Colonic mucosa (tissue), 1 donor: ENCODE measurements around a stretch of chr3.

GRCh38 chr3:105368520-105369492, 2.1 kb downstream of the ALCAM start:
- PRO-cap, result bidirectional peak, plus-strand start at chr3:105368810, minus-strand start at chr3:105368798; bidirectional peak, plus-strand start at chr3:105368964, minus-strand start at chr3:105368898; bidirectional peak, plus-strand start at chr3:105369218, minus-strand start at chr3:105369105

GRCh38 chr3:107198339-107199022, 178.8 kb upstream of the CCDC54 start:
- PRO-cap, result no peak

GRCh38 chr3:107429328-107429659, 52.1 kb downstream of the CCDC54 start:
- PRO-cap, result bidirectional peak, plus-strand start at chr3:107429571, minus-strand start at chr3:107429422

- PRO-cap, result no peak
These were observed 2.0 kb upstream of the CD47 start for GRCh38 chr3:108092916-108093155.

DNA sequence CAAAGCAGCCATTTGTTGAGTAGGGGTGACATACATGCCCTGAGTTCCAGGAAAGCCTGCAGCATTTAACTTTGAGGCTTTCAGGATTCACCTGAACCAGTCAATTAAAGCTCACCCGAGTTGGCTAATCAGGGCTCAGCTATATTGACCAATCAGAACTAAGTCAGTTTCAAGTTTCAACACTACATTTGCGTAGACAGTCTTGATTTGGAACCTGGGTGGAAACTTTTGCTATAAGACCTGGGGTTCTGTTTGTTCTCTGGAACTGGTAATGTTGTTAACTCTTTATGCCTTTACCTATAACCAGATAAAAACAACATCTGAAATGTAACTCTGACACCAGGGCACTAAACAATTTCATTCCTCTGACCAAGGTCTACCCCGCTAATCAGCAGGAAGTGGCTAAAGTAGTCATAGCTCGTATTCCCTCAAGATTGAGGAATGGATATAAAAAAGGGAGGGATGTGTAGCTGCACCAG, 28.2 kb upstream of the IFT57 start:
- PRO-cap, result no peak

- PRO-cap, result no peak
These were observed 13.2 kb downstream of the DZIP3 start for GRCh38 chr3:108602441-108603429.

DNA sequence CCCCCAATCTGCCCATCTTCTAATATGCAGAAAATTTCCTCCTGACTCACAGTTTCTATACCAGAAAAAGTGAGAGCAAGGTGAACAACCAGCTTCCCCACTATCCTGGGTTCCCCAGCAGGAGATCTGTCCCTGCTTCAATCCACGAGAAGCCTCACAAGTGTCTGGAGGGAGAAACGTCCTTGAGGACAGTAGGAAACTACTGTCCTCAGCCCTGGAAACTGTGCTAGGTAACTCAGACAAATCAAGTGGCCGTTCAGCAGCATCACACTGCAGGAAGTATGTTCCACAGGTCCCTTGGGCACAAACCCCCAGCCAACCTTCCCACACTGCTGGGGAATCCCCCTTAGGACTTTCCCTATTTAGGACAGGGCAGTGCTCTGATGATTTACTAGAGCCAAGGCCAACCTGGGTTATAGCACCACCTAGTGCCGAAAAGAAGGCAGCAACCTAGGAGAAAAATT, 36.1 kb downstream of the MORC1 start:
- PRO-cap, result no peak

- PRO-cap, result no peak
These were observed 52.5 kb downstream of the C3orf85 start for GRCh38 chr3:109189029-109189352.

DNA sequence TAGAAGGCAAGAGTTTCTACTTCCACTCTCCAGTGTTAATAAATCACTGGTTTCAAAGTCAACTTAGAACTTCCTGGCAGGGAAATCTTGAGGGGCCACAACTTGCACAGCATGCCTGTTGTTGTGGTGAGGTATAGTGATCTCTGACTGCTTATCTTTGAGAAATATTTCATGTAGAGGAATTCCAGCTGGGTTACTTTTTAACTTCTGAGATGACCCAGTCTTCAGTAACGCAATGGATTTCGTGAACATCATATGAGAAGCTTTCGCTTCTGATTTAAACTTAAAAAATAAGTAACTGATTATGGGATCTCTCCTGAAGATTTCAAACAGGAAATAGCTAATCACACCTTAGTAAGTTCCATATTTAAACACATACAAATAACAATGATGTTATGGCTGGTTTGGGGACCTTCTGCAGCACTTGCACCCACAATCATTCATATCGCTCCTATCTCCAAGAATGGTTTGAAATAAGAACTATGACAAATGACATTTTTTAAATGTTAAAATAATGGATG, 726.6 kb upstream of the NECTIN3 start:
- PRO-cap, result no peak

GRCh38 chr3:110697949-110698148, 373.8 kb upstream of the NECTIN3 start:
- PRO-cap, result no peak

GRCh38 chr3:110773364-110773767, 298.2 kb upstream of the NECTIN3 start:
- PRO-cap, result no peak

- PRO-cap, result no peak
These were observed 1.1 kb downstream of the NECTIN3 start for GRCh38 chr3:111072655-111073102.

- PRO-cap, result no peak
These were observed 1.6 kb downstream of the NECTIN3 start for GRCh38 chr3:111073103-111073638.

DNA sequence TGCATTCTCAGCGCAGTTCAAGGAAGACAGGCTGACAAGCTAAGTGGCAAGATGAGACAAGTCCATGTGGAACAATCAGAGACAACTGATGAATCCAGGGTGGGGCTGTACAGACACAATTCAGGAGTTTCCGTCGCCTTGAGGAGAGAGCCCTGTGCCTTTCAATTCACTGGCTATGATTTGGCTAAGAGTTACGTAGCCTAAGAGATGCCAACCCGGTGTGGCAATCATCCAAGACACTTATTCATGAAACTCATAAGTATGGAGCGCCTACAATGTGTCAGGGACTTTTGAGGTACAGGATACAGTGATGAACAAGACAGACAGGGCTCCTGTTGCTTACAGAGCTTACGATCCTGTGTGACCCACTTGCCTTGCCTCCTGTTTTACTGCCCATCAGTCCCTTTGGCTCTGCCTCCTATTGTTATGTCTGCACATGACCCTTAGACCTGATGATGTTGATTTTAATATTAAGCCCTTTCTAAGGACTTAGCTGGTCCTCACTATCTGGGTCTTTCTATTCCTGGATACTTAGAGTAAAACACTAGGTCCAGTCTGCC, 15.6 kb upstream of the ZBED2 start:
- PRO-cap, result no peak

- PRO-cap, result no peak
These were observed 1.8 kb downstream of the PLCXD2 start for GRCh38 chr3:111676186-111676765.

DNA sequence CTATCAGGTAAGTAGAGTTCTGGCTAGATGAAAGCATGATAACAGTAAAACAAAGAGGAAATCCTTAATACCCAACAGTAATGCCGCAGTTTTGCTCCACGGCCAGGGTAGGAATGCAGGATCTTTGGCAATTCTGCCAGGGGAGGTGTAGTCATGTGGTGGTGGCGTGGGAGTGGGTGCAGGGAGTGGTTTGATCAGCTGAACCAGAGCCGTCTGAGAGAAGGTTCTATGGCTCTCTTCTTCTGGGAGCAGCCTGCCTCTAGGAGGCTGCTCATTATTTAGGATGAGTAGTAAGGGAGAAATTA, 32.5 kb upstream of the PHLDB2 start:
- PRO-cap, result no peak

DNA sequence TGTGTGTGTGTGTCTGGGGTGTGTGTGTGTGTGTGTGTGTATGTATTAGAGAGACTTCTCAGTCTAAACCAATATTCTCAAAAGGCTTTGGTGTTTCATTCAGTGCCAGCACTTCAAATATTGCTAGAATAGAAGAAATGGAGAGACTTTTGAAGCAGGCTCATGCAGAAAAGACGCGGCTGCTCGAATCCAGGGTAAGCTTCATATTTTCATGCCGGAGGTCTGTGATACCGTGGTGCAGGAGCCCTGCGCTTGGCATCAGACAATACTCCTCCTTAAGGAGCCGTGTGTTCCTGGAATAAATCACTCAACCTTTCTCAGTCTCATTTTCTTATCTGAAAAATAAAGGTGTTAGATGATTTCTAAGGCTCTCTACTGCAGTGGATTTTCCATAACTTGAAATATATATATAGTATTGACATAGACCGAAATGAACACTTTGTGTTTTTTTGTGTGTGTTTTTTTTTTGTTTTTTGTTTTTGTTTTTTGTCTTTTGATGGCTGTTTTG, 12.3 kb upstream of the ABHD10 start:
- PRO-cap, result no peak

DNA sequence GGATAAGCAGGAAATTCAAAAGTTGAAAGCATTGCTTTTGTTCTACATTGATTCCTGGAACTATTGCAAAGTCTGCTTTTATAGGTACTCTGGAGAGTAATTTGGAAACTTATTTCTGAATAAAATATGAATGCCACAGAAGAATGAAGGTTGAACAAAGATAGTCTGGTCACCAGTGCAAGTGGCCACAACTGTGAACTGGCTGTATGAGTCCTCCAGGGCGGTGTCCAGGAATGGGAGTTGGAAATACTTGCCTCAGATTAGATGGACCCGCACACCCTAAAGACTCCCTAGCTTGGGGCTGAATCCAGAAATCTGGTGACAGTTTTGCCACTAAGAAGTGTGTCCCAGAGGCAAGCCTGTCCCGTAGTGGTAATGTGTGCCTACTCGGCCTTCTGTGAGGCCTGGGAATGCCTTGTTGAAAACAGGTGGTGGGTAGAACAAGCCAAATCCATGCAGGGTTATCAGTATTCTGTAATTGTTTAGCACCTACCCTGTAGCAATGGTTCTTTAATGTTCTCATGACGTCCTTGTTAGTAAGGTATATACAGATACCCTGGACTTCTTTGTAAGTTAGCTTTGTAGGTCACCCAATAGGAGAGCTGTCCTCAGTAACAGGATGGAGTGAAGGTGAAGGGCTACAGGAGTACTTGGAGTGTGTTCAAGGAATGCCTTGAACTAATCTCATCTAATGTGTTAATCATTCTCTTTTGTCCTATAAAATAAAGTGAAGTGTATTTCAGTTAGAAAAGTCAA, 1.5 kb downstream of the C3orf52 start:
- PRO-cap, result no peak

- PRO-cap, result no peak
These were observed 12.7 kb downstream of the GCSAM start for GRCh38 chr3:112120248-112120804.

DNA sequence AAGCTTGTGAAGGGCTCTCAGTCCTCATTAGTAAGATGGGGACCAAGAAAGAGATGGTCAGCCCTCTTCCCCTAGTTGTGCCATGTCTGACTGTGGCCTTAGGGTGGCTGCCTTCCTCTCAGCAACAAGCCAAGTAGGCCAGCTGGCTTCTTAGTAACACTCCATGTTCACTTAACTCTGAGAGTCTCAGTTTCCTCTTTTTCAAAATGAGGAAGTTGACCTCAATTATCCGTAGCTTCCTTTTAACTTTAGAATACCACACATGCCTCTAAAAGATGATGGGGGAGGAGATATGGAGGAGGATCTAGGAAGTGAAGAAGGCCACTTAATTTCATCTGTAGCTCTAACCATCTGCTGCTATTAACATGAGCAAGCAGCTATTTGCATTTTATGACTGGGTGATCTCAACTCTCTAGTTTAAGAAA, 33.0 kb downstream of the CD200R1L start:
- PRO-cap, result no peak